H4 (cell line): ENCODE results near the gene TAFA4.

GRCh38 chr3:68081575-68082008 lies 77.5 kb downstream of the TAFA1 start:
- RAMPAGE, long total RNA = no peak

GRCh38 chr3:68932255-68933076 lies at the start of gene TAFA4:
TAFA4 (minus strand) TSS chr3:68932547.
- RAMPAGE, long total RNA = no peak

DNA sequence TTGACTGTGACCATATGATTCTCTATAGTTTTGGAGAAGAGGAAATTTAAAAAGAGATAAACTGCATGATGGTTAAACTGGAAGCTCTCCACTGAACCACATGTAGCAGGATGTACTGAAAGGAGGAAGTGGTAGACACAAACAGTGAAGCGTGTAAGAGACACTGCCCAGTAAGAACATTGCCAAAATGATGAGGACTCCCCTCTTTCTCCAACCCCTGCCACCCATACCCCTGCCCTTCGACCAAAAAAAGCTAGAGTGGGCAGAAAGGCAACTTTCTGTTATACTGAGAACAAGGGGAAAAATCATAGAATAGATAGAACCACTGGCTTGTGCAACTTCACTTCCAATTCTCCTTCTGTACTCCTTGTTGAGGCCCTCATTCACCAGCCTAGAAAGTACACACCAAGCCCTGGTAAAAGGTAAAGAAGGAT lies 6.4 kb upstream of the TMF1 start:
- RAMPAGE, long total RNA = no peak

GRCh38 chr3:69081488-69081932 lies 1.3 kb upstream of the UBA3 start:
- RAMPAGE, long total RNA = no peak

GRCh38 chr3:69082718-69083229 lies 2.0 kb upstream of the ARL6IP5 start:
- RAMPAGE, long total RNA = no peak

- RAMPAGE, long total RNA = no peak
Measured at GRCh38 chr3:69087437-69087804, 2.7 kb downstream of the ARL6IP5 start.

DNA sequence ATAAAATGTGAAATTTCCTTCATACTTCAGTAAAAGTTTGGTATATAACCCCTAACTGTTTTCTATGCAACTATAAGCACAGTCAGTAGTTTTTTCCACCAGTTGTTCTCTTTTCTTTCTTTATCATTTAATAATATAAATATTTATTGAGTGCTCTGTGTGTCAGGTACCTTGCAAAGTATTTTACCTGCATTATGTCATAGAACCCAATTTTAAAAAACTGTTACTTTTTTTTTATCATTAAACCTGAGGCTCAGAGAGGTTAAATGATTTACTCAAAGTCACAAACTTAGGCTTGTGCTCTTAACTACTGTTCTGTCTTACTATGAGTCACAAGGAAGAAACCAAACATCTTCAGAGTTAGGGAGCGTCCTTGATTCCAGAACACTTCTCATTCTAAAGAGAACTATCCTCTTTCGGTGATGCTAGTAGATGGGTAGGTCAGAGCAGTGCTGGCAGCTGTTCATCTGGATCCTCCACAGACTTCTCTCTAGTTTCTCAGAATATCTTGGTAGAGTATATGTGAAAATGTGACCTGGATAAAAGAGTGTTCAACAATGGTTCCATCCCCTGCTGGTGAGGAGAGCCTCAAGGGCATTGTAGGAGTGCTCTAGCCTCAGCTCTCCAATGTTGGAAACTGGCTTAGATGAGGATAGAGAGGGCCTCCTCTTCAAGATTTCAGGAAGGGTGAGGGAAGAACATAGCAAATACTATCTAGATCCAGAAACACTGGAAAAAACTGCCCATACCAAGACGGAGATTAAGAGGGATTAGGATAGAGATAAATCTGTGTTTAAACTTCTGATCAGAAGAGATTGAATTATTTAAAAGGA lies 3.3 kb downstream of the ARL6IP5 start:
- RAMPAGE, long total RNA = no peak

- RAMPAGE, long total RNA = no peak
Measured at GRCh38 chr3:69111527-69111726, 11.0 kb downstream of the LMOD3 start.

DNA sequence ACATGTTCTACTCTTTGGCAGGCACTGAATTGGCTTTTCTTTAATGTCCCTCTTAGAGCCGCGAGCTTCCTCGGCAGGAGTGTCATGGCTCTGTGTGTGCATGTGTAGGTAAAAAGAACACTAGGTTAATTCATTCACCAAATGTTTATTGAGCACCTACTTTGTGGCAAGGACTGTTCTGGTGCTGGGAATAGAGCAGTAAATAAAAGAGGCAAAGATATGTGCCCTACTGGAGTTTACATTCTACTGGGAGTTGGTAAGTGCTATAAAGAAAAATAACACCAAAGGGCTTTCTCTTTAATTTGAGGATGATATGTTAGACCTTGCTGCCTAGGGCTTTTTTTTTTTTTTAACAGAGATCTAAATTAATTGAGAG lies 106.5 kb downstream of the MITF start:
- RAMPAGE, long total RNA = no peak

DNA sequence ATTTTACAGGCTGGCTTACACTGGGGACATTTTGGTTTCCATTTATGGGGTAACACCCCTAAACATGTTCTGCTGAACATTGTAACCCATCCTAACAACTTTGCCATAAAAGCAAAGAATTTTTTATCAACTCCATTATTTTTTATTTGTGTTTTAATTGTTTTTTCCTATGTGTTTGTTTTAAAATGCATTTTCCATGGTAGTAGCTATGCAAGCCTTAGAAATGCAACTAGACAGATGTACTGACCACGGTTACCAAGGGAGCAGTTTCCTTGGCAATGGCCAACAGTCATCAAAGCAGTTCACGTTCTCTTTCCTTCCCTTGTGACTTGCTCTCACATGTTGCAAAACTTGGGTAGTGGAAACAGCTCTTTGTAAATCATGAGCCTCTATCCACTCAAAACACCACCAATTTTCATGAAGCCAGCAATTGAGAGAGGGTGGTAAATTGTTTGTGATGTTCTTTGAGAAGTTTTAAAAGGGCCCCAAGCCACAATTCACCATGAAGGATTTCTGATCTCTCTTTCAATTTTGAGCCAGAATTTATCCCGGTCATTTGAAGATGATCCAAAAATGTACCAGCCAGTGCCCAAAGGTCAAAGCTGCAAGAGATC lies 499.4 kb upstream of the MDFIC2 start:
- RAMPAGE, long total RNA = no peak

GRCh38 chr3:70984161-70984980 lies 599.2 kb downstream of the FOXP1 start:
- RAMPAGE, long total RNA = no peak

DNA sequence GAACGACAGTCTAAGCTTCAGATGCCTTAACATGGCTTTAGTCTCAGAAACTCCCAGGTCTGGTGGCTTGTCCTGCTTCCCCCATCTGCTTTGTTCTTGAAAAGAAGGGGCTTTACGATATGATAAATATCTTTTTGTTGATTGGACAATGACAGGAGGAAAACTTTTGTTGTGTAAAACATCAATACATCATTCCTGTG lies 535.9 kb downstream of the FOXP1 start:
- RAMPAGE, long total RNA = no peak

- RAMPAGE, long total RNA = no peak
Measured at GRCh38 chr3:71064656-71065466, 518.7 kb downstream of the FOXP1 start.

GRCh38 chr3:71089246-71089762 lies 494.2 kb downstream of the FOXP1 start:
- RAMPAGE, long total RNA = no peak

DNA sequence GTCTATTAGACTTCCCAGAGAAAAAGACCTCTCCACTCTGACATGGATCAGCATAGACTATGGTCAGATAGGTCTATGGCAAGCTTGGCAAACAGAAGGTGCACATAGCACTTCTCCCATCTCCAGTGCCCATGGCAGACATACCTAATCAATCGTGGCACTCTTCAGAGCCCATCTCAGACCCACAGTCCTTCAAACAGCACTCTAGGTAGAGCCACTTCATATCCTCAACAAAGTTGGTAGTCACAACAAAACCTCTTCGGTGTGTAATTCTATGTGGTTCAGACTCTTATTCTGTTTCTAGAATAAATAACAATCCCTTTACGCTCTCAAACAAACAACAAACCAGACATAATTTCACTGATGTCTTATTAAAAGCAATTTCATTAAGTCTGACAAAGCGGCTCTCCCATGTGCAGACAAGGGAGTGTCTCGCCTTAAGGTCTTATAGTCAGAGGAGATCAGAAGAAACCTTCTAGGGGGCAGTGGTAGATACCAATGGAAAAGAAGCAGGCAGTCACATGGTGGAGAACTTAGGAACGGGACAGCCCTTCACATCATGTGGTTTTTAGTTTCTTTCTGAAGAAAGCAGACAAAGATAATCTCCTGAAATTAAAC lies 483.4 kb downstream of the FOXP1 start:
- RAMPAGE, long total RNA = no peak

GRCh38 chr3:71100669-71101362 lies 482.7 kb downstream of the FOXP1 start:
- RAMPAGE, long total RNA = no peak

- RAMPAGE, long total RNA = start-site peak on the minus strand at chr3:71130559-71130588, 24 reads
Measured at GRCh38 chr3:71130411-71131434, 452.8 kb downstream of the FOXP1 start.

- RAMPAGE, long total RNA = no peak
Measured at GRCh38 chr3:71163547-71164003, 420.0 kb downstream of the FOXP1 start.

DNA sequence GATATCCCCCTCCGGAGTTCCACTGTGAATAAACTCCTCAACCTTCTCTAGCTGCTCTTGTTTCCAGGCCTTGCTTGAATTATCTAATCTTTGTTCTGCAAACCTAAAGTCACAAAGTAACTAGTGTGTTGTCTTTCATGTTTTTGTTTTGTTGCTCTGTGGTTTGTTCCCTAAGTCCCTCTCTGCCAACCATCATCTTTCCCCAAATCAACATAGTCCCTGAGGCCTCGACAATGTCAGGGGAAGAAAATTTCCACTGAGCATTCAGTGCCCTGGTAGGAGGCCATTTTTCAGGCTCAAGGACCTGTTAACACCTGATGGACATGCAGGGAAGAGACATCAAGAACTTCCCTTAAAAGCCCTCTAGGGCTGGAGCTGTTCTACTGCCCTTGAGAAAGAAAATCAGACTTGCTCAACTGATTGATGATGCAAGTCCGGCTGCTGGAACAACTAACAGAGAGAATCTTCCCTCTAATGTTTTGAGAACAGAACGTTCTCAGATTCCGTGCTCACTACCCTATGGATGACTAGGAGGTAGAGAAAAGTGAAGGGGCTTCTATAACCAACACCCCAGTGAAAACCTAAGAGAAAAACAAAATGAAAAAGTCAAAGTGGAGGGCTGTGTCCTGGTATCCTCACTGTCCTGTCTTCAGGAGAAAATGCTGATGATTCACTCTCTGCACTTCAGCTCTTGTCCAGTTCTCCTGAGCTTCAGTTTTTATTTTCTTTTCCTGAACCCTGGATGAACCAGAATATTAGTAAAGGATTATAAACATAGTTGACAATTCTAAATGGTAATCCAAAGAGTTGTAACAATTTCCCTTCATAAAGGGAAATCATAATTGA lies 373.1 kb downstream of the FOXP1 start:
- RAMPAGE, long total RNA = no peak

DNA sequence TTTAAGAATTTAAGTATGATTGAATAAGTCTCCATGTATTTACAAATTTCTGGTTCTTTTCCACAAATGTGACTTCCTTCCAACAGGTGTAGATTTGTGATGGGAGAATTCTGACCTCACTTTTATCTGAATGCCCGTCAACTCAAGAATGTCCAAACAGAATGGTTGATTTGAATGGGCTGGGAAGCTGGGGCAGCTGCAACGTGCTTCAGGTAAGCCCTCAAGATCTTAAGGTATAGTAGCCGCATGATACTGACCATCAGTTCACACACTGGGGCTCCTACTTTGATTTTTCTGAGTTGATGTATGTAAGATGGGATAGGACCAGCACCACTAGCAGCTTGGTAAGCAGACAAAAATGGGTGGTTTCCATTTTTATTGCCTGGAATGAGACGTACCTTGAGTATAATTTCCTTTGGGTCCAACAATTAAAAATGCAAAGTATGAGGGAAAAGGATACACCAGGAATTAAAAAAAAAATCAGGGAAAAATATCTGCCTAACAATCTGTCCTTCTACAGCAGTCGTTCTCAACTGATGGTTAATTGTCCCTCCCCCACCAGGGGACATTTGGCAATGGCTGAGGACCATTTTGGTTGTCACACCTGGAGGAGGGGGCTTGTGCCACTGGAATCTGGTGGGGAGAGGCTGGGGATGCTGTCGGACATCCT lies 367.1 kb downstream of the FOXP1 start:
- RAMPAGE, long total RNA = no peak